ENCODE results near the gene CNST.

DNA sequence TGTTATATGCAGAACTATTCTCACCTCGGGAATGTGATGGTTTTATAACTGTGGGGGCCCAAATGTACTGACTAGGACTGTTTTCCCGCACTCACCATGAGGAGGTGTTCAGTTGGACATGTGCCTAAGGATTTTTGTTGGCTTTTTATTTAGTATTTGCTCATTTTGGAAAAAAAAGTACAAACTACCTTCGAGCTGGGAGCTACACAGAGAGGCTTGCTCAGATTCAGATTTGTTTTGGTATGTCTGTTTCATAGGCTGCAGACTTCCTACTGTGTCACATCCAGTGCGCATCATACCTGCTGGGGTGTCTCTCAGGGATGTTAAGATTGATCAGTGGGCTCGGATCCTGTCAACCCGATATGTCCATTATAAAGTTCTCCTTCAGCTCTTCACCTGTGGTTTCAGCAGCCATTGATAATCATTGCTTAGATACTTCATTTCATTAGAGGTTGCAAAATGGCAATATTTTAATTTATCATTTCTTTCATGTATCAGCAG, 50.2 kb upstream of the EFCAB2 start:
- RRBS, result no CpG with 5 or more reads among the region's 6 CpGs

DNA sequence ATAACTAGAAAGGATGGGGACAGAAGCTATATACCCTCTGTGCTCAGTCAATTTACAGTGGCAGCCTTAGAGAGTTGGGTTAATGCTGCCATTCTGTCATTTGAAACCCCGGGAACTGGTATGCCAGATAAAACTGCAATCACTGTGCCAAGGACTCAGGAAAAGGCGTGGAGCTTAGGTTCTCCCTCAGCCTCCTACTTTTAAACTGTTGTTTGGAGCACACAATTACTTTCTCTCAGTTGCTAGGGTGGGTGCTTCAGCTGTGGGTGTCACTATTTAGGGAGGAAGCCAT, 15.1 kb upstream of the EFCAB2 start:
- RRBS, result no CpG with 5 or more reads among the region's 2 CpGs

DNA sequence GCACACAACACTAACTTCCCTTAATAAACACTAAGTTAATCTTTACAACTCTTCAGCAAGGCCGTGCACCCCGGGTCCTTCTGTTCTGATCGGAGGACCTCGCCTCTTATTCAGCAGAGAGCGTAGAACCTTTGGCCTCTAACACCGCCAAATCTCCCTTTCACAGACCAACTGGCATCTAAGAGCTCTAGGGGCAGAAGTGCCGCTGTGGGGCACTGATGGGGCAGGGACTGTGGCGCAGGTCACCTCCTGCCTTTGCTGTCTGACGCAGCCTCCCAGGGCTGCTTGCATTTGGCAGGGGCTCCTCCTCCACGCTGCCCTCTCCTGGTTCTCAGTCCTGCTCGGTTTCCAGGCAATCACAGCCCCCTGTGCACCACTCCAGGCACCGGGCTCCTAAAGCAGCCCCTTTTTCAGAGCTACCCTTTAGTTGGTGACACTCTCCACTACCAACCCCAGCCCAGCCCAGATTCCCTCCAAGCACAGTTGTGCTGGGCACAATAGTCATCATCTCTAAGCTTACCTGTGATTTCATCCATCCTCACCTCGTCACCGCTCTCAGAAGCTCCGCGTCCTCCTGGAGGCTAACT, 47.3 kb upstream of the KIF26B start:
- RRBS, result no CpG with 5 or more reads among the region's 16 CpGs

DNA sequence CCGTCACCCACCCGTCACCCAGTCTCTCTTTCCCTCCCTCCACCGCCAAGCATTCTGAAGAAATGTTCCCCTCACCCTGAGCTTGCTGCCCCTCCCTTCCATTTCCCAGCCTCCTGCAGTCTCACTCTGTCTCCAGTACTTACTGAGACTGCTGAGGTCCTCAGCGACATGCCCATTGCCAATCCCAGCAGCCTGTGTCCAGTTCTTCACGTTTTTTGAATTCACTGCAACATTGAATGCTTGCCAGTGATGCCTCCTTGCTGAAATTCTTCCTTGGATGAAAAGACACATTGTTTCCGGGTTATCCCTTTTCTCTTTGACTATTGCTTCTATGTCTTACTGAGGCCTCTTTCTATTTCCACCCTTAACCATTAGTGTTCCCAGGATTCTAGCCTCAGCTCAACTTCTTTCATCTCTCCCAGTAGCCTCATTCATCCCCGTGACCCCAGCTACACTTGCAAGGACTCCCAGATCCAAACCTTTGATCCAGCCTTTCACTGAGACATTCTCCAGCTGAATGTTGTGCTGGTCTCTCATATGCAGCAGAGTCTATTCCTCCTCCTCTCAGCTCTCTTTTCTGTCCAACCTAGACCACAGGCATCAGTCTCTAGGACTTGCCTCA, 46.5 kb upstream of the KIF26B start:
- RRBS, result no CpG with 5 or more reads among the region's 7 CpGs

DNA sequence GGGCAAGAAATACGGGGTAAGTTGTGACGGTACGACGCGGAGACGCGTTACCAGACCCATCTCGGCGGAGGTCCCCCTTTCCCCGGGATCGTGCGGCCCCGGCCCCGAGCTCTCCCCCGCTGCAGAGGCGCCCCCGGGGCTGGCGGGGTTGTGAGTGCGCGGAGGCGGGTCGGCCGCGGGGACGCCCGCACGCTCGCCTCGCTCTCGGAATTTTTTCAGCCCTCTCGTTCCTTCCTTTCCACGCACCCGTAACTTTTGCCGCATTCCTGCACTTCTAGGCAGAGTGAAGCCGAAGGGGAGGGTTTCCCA, 641 bp downstream of the KIF26B start:
- RRBS, result 5% methylated on average over 8 of the region's 35 CpGs

- RRBS, result no CpG with 5 or more reads among the region's 5 CpGs
These were observed 102.6 kb downstream of the KIF26B start for GRCh38 chr1:245257519-245257741.

- RRBS, result no CpG with 5 or more reads among the region's 8 CpGs
These were observed 444.5 kb downstream of the KIF26B start for GRCh38 chr1:245599300-245599673.

DNA sequence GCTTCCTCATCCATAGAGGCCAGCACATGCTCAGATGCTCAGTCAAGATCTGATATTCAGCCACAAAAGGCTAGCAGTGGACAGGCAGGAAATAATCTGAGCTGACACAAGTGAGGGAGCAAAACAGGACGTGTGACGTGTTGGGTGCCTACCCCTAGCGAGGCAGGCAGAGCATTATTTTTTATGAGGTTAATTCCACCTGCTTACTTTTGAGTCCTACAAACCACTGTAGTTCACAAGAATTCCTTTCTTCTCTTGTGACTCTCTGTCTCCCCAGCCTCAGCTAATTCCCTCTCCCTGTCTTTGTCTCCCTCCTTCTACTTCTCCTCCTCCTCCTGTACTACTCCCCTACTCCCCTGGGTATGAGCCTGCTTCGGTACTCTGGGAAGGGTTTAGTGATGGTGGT, 550.7 kb downstream of the SMYD3 start:
- RRBS, result no CpG with 5 or more reads among the region's 4 CpGs

DNA sequence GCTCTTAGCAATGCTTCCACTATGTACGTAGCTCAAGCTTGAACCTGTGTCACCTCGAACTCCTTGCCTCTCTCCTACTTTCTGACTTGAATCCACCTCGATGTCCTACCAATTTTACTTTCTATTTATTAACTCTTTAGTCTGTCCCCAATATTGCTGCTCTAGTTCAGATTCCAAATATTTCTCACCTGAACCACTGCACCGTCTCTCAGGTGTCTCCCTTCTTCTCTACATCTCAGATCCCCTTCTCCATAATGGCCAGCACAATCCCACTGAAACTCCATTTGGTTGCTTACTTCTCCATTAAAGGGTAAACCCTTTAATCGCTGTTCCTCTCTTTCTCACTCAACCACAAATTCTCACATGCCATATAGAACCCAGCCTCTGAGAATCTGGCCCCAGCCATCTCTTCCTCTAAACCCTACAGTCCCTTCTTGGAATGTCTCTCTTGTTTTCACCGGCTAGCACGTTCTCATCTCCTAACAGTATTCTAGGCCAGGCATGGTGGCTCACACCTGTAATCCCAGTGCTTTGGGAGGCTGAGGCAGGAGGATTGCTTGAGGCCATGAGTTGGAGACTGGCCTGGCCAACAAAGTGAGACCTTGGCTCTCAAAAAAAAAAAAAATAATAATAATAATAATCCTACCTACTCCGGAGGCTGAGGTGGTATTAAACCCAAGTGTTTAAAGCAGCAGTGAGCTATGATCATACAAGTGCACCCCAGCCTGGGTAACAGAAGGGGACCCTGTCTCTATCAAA, 404.8 kb downstream of the SMYD3 start:
- RRBS, result no CpG with 5 or more reads among the region's 8 CpGs

- RRBS, result no CpG with 5 or more reads among the region's 7 CpGs
These were observed 403.5 kb downstream of the SMYD3 start for GRCh38 chr1:246103180-246104375.

- RRBS, result no CpG with 5 or more reads among the region's 11 CpGs
These were observed 287.5 kb downstream of the SMYD3 start for GRCh38 chr1:246219480-246220036.

DNA sequence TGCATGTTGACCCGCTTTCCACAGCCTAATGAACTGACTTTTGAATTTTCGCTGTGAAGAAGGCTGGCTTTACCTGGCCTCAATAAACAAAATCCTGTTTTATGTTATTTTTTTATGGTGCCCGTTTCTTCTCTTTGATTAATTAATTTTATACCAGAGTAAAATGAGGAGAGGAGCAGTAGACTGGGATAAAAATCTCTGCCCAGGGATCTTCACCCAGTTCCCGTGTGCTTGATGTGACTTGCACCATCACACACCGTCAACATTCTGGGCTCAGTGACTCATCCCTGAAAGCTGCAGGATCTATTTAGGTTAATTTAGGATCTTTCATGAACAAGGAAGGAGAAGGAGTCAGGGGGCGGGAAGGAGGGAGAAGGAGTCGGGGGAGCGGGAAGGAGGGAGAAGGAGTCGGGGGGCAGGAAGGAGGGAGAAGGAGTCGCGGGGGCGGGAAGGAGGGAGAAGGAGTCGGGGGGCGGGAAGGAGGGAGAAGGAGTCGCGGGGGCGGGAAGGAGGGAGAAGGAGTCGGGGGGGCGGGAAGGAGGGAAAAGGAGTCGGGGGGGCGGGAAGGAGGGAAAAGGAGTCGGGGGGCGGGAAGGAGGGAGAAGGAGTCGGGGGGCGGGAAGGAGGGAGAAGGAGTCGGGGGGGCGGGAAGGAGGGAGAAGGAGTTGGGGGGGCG, 182.3 kb downstream of the SMYD3 start:
- RRBS, result no CpG with 5 or more reads among the region's 28 CpGs

- RRBS, result 1% methylated on average over 43 of the region's 82 CpGs
These were observed at the start of gene CNST for GRCh38 chr1:246566092-246567161. Gene CNST (plus strand): TSS chr1:246566456.

GRCh38 chr1:246726805-246727328, 2.7 kb downstream of the SCCPDH start:
- RRBS, result no CpG with 5 or more reads among the region's 5 CpGs

DNA sequence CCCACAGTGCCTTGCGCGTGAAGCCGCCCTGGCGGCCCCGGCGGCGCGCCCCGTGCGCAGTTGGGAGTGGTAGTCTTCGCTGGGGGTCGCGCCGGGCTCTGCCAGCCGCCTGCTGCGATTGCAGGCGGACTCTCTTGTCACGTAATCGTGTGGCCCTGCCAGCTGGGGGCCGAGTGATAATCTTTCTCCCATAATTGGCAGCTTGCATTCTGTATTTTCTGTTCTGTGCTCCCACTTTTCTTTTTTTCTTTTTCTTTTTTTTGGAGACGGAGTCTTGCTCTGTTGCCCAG, 415 bp upstream of the AHCTF1 start:
- RRBS, result 2% methylated on average over 10 of the region's 21 CpGs

DNA sequence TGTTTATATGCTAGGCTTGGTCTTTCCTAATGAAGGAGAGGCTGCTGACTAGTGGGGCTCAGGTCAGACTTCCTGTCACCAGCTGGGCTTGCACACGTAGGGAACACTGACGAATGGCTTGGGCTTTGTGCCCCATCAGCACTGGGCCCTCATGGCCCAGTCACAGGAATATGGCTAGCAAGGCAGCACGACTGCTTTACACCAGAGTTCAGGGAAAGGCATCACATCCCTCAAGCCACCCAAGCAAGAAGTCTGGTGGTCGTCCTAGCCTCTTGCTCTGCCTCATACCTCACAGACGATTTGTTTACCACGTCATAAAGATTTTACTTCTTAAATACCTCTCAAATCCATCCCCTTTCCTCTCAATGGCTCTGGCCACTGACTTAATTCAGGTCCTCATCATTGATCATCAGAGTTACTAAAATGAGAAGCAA, 30.4 kb upstream of the AHCTF1 start:
- RRBS, result no CpG with 5 or more reads among the region's 6 CpGs

- RRBS, result no CpG with 5 or more reads among the region's 7 CpGs
These were observed 8.9 kb upstream of the ZNF669 start for GRCh38 chr1:247112897-247113619.

- RRBS, result no CpG with 5 or more reads among the region's 12 CpGs
These were observed 33.0 kb downstream of the ZNF496 start for GRCh38 chr1:247298500-247299260.

DNA sequence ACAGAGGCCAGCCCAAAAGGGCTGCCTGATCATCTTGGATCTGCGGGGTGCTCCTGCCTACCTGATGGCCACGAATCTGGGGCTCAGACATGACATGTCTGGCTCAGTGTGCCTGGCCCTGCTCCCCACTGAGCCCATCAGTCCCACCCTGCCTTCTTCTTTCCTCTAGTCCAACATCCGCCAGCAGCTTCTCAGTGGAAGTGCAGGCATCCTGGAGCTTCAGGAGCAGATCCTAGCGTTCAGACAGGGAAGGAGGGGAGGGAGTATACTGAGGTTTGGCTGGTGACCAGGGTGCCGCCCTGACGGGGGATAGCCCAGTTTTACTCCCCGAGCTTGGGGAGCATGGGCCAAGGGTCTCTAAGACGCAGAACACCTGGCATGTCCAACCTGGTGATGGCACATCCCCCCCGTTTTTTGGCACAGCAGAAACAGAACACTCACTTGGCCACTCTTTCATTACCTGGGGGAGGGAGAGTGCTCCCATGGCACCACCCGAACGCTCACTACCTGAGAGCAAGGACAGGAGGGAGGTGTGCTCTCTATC, 31.7 kb downstream of the ZNF496 start:
- RRBS, result no CpG with 5 or more reads among the region's 11 CpGs

DNA sequence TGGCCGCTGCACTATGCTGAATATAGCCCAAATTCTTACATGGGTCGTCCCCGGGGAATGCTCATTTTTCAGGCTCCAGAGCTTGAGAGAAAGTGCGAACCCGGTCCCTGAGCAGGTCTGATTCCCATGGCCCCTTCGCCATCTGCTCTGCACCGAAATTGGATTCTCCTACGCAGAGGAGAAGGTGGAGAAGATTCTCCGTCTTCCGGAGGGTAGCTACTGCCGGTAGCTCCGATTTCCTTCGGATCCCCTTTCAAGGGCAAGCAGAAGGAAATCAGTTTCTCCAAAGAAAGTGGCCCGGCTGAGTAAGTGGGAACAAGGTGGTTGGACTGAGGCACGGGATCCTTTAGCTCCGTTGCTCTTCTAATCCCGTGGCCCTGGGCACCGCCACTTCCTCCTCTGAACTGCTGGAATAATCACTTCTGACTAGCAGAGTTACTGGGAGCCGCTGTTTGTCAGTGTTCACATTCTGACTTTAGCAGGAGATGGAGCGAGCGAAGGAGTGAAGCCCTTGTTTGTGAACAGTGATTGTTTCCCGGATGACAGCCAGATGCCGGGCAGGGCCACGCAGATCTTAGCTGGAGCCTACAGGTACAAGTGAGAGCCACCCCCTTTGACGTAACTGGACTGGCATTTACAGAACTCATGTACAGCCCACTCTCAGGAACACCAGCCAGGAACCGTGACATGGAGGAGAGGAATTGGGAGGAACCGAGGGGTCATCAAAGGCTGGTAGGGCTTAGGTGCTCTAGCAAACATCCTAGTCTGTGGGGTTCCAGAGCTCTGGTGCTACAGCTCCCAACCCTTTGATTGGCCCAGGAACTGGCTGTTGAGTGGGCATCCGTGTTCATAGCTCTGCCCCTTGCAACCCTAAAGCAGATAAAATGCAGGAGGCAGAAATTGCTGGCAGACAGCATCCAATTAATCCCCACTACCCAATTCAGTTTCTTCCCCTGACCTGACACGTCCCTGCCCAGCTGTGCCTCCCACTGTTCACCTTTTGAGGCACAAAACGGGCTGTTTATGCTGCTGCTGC, 1.3 kb upstream of the ZNF496 start:
- RRBS, result 21% methylated on average over 10 of the region's 30 CpGs

All from mononuclear cell (primary cell).